GM19240 (cell line): ENCODE data around the gene THAP11.

DNA sequence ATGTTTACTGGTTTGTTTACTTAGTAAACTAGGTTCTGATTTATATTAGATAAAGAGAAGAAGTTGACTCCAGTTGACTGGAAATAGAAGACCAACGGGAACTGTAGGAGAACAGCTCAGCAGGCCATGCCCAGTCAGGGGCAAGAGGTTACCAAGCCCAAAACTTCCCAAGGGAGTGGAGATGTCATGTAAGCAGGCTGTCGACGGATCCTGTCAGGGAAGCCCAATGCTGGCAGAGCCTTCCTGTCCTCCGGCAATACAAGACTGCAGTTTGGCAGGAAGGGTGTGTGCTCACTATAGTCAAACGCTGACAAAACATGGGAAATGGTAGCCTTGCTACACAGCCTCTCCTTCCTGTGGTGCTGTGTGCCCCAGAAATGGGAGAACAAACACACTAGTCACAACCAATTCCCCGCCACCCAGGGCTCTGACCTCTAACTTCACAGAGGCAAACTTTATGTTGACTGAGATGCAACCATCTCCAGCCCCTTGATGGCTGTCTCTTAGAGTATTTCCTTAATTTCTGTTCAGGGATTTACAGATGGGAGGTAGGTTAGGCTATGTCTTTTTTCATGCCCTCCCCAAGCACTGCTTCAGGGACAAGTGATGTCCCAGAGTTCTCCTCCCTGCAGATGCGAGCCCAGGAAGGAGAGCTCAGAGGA, 18.2 kb downstream of the C16orf86 start:
- RRBS = no CpG with 5 or more reads among the region's 7 CpGs

DNA sequence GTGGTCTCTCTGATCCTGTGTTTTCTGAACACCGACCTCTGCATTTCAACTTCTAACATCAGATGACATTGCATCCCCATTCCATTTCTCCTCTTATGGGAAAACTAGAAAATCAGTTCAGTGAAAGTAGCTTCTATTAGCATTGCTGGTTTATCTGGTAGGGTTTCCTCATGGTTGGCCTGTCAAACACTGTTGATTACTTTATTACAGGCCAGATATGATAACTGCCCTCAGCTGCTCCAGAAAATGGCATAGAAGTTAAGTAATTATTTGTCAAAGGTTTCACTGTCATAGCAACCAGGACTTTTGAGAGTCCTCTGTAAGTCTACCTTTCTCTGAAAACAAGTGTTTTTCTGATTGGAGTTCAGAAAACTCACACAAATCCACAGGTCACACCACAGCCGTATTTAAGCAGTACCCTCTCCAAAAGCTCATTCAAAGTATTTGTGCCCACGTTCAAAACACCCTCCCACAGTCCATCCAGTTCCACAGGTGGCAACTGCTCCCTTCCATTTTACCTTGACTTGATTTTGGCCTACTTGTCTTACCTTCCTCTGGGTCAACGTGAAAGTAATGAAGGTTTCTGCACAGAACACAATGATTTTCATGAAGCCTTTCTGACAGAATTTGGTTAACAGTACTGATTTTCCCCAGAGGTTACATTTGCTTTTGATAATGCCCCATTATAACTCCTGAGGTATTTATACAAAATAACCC, 2.9 kb downstream of the GFOD2 start:
- RRBS = no CpG with 5 or more reads among the region's 4 CpGs

DNA sequence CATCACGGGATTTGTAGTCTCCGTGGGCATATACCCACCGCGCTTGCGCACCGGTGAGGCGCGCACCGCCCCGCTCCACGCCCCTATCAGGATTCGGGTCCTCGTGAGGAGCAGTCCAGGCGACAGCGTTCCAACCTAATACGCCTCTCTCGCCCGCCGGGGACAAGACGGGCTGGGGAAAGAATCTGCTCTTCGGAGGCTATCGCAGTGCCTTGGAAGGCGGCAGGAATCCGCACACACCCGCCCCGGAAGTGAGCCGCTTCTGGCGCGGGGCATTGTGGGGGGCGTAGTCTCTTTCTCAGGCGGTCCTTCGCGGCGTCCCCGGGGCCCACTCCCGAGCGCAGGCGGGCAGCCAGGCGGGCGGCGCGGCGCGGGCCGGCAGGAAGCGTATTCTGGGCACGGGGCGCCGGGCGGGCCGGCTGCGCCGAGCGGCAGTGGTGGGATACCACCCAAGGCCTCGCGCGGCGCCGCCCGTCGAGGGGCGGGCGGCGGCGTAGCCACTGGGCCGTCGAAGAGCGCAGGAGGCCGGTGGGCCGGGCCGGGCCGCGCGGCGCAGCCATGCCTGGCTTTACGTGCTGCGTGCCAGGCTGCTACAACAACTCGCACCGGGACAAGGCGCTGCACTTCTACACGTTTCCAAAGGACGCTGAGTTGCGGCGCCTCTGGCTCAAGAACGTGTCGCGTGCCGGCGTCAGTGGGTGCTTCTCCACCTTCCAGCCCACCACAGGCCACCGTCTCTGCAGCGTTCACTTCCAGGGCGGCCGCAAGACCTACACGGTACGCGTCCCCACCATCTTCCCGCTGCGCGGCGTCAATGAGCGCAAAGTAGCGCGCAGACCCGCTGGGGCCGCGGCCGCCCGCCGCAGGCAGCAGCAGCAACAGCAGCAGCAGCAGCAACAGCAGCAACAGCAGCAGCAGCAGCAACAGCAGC, at the start of gene THAP11:
TSS of gene THAP11 (plus strand) at position 324 of the 931 bp plus-strand sequence.
- RRBS = 1% methylated on average over 51 of the region's 109 CpGs

DNA sequence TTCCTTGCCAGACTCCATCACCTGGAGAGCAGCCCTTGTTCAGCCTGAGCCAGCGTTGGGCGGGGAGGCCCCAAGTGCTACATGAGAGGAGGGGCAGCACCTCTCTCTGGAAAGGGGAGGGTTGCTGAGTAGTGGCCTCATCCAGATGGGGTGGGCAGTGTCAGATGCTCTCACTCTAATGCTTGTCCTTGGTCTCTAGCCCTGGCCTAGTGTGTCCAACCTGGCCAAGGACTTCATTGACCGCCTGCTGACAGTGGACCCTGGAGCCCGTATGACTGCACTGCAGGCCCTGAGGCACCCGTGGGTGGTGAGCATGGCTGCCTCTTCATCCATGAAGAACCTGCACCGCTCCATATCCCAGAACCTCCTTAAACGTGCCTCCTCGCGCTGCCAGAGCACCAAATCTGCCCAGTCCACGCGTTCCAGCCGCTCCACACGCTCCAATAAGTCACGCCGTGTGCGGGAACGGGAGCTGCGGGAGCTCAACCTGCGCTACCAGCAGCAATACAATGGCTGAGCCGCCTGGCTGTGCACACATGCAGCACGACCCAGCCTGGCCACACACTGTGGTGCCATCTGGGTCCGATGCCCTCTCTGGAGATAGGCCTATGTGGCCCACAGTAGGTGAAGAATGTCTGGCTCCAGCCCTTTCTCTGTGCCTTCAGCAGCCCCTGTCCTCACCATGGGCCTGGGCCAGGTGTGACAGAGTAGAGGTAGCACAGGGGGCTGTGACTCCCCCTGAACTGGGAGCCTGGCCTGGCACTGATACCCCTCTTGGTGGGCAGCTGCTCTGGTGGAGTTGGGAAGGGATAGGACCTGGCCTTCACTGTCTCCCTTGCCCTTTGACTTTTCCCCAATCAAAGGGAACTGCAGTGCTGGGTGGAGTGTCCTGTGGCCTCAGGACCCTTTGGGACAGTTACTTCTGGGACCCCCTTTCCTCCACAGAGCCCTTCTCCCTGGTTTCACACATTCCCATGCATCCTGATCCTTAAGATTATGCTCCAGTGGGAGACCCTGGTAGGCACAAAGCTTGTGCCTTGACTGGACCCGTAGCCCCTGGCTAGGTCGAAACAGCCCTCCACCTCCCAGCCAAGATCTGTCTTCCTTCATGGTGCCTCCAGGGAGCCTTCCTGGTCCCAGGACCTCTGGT, 4.2 kb downstream of the CTRL start:
- RRBS = no CpG with 5 or more reads among the region's 24 CpGs

GRCh38 chr16:67951689-67952503, 8.0 kb upstream of the LCAT start:
- RRBS = 100% methylated on average over 2 of the region's 18 CpGs

DNA sequence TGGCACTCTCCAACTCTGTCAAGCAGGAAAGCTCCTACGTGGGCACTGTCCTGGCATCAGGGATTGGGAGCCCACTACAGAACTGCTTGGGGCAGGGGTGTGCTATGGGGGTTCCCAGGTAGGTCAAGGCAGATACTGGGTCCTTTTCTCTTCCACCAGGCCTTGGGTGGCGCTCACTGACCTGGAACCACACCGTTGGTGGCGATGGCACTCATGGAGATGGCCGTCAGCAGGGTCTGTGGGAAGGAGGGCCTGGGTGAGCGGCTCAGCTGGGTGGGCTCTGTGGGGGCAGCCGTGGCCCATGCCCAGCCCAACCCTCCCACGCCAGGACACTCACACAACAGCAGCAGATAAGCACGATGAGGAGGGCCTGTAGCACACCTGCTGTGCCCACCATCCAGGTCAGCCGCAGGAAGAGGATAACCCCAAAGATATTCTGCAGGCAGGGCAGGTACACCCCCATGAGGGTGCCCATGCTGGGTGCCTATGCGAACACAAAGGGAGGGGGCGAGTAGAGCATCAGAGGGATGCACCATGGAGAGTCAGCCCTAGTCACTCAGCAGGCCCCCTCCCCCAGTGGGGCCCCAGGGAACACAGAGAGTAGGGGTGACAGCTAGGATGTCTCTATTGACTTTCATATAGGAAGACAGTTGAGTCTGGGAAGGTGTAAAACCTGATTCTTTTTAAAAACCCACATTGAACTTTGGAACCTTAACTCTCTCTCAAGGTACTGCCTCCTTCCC, 10.7 kb downstream of the SLC12A4 start:
- RRBS = no CpG with 5 or more reads among the region's 12 CpGs

DNA sequence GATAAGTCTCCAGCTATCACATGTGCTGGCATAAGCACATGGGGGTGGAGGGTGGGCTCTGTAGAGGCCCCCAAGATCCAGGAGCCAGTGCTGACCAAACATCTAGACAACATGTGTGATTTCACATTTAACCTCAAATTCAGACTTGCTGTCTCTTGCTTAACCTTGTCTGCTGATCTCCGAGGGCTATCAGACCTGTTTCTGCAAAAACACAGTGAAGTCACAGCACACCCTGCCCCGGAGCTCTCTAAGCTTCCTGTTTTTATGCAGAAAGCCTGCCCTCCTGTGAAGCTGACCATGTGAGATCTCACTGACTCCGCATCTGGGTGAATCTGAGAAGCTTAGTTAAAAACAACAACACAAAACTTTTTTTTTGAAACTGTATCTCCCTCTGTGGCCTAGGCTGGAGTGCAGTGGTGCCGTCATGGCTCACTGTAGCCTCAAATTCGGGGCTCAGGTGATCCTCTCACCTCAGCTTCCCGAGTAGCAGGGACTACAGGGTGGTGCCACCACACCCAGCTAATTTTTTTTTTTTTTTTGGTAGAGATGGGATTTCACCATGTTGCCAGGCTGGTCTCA, 6.6 kb upstream of the DPEP2 start:
- RRBS = no CpG with 5 or more reads among the region's 6 CpGs

DNA sequence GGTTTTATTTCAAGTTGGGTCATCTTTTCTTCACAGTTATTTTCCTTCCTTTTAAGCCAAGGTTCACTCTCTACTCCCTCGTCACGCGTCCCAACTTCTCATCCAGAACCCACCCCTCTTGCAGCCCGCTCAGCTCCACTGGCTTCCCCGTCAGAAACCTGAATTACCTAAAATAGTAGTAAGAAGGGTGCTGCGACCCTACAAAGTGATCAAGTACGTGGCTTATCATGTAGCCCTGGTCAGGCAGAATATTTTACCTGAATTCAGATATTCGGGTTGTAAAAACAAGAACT, 654 bp downstream of the DUS2 start:
- RRBS = no CpG with 5 or more reads among the region's 8 CpGs

DNA sequence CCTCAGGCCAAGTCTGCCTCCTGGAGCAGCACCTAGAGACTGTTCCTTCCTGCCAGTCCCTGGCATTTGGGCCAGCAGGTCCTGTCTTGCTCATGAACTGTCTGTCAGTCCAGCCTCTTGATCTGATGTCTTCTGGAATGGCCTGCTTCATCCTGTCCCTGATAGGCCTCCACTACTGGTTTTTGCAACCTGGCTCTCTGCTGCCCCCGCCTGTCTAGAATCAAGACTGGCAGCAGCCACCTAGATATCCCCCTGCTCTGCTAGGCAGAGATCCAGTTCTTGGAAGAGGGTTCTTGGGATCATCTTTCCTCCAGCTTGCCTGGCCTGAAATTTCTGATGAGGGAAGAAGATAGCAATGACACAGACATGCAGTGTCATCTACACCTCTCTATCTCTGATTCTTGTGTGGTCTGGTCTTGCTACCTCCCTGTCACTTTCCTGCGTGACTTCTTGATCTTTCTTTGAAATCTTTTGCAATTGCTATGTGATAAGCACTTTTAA, 20.4 kb upstream of the NFATC3 start:
- RRBS = no CpG with 5 or more reads among the region's 2 CpGs

DNA sequence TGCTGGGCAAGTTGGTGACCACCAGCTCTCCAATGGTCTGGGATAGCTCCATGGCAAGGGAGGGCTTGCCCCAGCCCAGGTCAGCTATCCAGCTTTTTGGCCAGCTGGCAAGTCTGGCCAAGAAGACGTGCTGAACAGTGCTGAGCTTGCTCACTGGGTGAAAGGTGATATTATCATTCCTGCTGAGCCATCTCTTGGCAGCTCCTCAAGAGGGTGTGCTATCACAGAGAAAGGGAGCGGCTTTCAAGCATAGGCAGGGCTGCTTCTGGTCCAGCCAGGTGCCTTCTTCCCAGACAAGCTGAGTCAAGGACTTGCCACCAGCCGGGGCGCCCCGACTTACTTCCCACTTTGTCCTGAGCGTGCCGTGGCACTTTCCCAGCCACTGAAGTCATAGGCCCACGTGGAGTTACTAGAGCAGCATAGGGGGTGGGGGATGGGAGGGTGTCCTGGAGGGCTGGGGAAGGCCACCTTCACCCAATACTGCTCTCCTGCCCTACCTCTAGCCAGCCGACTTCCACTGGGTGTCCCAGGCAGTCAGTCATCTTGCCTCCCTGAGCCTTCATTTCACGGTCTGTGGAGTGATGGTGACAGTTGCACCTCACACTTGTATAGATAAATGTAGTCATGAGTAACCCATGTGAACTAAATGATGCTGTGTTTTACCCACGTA, 12.8 kb upstream of the NFATC3 start:
- RRBS = no CpG with 5 or more reads among the region's 11 CpGs

GRCh38 chr16:68118982-68119475, 33.9 kb downstream of the NFATC3 start:
- RRBS = no CpG with 5 or more reads among the region's 13 CpGs

- RRBS = no CpG with 5 or more reads among the region's 2 CpGs
Observed at GRCh38 chr16:68194317-68194723, 41.6 kb downstream of the ESRP2 start.

- RRBS = no CpG with 5 or more reads among the region's 4 CpGs
Observed at GRCh38 chr16:68226350-68227223, 9.3 kb downstream of the ESRP2 start.

GRCh38 chr16:68231312-68232219, 4.4 kb downstream of the ESRP2 start:
- RRBS = no CpG with 5 or more reads among the region's 30 CpGs

DNA sequence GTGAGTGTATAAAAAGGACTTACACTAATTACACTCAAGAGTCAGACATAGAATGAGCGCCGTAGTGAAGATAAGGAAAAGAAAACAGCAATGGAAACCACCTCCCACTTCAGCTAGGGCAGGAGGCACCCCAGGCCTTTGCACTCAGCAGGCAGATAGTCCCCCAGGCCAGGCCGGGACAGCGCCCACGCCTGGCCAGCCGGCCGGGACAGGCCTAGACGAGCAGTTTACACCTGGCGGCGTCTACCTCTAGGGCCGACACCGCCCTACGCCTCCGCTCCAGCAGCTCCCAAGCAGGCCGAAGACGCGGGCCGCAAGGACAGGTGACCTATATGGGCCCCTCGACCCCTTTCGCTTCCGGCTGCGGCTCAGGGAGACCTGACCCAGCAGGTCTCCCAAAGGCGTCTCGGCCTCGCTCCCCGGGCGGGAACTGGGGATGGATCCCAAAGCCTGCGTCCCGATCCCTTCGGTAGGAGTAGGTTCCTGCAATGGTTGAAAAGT, 943 bp downstream of the ESRP2 start:
- RRBS = 97% methylated on average over 6 of the region's 30 CpGs

DNA sequence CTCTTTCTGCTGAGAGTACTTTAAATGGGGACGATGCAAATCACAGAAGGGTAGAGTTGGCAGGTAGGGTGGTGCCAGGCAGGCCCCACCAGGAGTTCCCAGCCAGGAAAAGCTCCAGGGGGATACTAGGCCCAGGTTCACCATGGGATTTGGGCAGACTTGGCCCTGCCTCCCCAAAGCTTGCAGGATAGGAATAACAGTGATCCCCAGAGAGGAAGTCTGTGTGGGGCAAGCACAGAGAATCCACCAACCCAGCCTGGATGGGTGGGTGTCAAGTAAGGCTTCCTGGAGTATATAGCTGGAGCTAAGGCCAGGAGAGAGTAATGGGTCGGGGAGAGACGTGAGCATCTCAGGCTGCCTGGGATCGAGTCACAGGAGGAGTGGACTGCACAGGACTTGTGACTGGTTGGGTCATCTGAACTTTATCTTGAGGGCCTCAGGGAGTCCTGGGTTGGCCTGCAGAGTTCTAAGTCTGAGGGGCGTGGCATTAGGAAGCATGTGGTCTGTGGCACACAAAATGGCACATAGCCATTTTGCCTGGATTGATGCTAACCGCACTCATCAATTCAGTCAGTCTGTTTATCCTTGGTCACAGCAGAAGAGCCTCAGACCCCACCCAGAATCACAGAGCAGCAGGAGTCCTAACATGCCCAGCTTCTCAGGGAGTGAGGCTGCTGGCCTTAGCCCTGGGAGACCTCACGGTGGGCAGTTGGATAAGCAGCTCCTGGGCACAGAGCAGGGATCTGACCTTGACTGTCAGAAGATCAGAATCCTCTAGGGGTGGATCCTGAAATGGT, 1.5 kb downstream of the PLA2G15 start:
- RRBS = no CpG with 5 or more reads among the region's 7 CpGs

DNA sequence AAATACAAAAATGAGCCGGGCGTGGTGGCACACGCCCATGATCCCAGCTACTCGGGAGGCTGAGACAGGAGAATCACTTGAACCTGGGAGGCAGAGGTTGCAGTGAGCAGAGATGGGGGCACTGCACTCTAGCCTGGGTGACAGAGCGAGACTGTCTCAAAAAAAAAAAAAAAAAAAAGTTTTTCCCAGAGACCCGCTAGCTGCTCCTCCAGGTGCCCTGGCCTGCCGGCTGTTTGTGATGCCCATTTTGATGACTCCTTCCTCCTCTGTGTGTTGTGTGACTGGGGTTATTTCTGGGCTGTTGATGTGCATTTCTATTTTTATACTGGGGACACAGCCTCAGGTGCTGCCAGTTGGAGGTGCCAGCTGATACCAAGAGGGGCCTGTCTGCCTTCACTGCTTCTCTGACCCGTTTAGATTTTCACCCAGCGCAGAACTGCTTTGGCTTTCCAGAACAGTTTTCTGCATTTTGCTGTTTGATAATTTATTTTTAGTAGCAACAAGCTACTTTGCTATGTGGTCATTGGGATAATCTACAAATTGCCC, 6.6 kb downstream of the PLA2G15 start:
- RRBS = no CpG with 5 or more reads among the region's 9 CpGs

DNA sequence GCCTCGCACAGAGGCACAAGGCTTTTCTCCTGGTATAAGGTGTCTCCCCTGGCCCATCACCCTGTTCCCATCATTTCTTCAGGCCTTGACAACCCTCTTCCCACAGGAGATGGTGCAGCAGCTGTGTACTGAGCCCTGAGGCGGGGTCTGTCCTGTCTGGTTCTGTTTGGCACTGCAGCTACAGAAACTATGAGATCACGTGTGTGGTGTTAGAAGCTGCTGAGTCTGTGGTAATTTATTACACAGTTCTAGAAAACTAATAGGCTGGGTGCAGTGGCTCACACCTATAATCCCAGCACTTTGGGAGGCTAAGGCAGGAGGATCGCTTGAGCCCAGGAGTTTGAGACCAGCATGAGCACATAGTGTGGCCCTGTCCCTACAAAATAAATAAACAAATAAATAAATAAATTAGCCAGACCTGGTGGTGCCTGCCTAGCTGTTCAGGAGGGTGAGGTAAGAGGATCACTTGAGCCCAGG, 7.3 kb downstream of the PLA2G15 start:
- RRBS = no CpG with 5 or more reads among the region's 4 CpGs

- RRBS = no CpG with 5 or more reads among the region's 33 CpGs
Observed at GRCh38 chr16:68258810-68260121, 5.1 kb upstream of the SLC7A6 start.

GRCh38 chr16:68265406-68265916, 1.1 kb downstream of the SLC7A6 start:
- RRBS = 11% methylated on average over 1 of the region's 10 CpGs